ENCODE measurements around the genes LANCL3, DYNLT3 and H2AL3.

DNA sequence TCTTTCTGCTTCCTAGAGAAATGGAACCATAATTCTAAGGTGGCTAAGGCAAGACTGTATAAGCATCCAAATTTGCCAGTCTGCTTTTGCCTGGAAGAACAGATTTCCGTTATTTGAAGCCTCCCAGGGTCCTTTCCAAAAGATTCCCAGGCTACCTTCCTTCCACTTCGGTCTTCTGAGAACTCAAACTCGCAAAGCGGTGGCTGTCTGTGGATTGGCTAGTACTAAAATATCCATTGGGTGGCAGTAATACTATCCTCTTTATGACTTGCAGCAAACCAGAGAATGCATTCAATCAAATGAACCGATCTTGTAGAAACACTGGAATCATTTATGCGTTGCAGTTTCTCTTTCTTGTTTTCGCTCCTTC is 419 bp upstream of the IL1RAPL1 start:
- RRBS = no CpG with 5 or more reads among the region's 7 CpGs

DNA sequence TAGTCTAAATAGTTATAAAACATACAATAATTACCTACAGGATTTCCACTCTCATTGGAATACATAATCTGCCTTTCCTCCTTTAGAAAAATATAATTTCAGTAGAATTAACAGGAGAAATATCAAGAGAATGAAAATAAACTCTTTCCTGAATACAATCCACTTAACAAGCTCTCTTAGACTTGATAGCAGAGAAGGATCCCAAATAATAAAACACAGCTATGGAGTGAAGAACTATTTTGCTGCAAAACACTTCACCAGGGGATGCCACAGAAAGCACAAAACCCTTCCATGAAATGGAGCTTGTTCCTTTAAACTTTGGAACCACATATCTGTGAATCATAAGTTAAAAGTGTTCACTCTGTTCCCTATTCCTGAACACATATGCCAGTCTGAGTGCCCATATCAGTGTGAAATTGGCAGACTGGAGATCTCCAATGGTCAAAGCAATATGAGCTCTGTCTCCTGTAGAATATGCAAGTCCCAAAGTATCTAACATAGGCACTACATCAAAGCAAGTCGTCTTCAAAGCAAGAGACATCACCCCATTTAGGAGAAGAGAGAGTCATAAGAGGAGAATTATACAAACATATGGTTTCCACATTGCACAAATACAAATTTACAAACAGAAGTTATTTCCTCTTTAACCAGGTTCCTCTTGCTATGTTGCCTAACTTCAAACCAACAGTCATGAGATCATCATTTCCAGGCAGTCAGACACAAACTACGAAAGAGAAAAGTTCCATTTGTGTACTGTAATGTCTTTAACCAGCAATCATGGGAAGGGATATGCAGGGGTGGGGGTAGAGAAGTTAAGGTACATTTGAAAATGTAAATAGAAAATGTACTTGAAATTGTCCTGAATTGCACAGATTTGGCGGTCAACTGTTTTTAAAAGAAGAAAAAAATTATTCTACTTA is 9.9 kb upstream of the GK start:
- RRBS = no CpG with 5 or more reads among the region's 3 CpGs

- RRBS = no CpG with 5 or more reads among the region's 5 CpGs
Observed at GRCh38 chrX:30888434-30888728, 673 bp downstream of the TAB3 start.

- RRBS = no CpG with 5 or more reads among the region's 4 CpGs
Observed at GRCh38 chrX:31670077-31670690, 598.3 kb upstream of the FTHL17 start.

- RRBS = no CpG with 5 or more reads among the region's 8 CpGs
Observed at GRCh38 chrX:32362795-32363102, 848.6 kb downstream of the DMD start.

DNA sequence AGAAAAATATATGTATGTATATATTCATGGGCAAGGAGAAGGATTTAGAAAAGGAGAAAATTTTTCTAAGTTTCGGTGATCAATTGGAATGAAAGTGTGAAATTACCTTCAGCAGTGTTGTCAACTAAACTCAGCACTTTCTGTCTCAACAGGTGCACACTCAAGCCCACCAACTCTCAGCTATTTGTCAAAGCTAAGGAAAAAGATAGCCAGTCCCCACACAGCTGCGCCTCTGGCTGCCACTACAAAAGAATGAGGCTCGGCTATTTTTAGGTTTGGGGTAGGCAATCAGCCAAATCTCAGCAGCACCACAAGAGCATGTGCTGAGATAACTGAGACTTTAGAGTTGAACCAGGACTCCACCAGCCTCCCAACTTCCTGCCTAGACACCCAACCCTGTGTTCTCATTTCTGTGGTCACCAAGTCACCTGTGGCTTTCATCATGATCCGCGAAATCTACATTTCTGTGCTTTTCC is 28.1 kb downstream of the DMD start:
- RRBS = no CpG with 5 or more reads among the region's 5 CpGs

DNA sequence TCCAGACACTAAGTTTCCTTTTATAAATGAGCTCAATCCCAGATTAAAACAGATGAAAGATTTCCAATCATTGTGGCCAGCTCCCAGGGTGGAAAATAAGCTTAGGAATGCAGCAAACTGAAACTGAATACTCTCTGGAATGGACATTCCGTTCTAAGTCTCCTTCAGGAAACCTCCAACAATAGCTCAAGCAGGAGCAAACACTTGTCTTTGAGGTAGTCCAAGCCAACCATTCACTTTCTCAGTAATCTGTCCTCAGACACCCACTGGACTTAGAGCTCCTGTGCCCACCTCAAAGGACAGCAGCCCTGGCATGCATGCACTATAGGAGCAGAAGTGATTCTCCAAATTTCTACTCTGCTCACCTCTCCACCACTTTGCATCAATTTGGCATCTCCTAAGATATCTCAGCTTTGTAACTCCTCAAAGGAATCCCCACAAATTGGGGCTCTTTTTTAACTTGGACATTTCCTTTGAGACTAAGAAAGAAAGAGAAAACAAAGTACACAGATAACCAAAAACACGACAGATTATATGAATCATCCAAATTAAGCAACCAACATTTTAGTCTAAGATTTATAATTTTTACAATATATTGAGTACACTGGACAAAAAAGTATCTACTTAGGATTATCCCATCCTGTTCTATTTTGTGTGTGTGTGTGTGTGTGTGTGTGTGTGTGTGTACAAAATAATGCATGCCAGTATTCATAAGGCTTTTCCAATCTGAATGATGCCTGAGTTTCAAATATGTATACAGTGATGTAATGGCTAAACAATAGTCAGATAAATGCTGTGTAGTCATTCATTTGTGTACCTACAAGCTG is 16.1 kb downstream of the DMD start:
- RRBS = no CpG with 5 or more reads among the region's 2 CpGs

DNA sequence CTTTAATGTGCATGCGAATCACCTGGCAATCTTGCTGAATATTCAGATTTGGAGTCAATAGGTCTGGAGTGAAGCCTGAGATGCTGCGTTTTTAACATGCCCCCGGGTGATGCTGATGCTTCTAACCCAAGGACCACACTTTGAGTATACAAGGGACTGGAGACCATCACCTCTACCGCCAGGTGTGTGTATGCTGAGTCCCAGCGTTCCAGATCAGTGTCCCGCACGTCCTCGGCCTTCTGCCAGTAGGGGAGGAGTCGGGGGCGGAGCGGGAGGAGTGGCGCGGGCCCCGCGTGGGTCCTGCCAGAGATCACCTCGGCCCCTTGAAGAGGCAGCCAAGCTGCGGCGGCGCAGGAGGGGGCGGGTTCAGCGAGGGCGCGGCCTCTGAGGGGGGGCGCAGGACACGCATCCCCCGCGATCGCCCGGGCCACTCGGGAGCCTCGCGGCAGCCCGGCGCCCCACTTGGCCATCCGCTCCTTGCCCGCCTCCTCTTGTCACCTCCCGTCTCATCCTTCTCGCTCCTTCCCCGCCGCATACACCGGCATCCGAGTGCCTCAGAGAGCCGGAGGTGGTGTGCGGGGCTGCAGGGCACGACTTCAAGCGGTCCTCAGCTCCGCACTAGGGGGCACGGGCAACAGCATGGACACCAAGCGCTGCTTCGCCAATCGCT is at the start of gene LANCL3:
Gene LANCL3 (plus strand): TSS at position 430 of the 670 bp plus-strand sequence.
- RRBS = 8% methylated on average over 4 of the region's 51 CpGs

- RRBS = no CpG with 5 or more reads among the region's 6 CpGs
Observed at GRCh38 chrX:37783240-37783911, 3.5 kb downstream of the CYBB start.

GRCh38 chrX:37786581-37786913 is 6.7 kb downstream of the CYBB start:
- RRBS = no CpG with 5 or more reads among the region's 1 CpG

GRCh38 chrX:37811949-37812523 is 32.2 kb downstream of the CYBB start:
- RRBS = no CpG with 5 or more reads among the region's 3 CpGs

DNA sequence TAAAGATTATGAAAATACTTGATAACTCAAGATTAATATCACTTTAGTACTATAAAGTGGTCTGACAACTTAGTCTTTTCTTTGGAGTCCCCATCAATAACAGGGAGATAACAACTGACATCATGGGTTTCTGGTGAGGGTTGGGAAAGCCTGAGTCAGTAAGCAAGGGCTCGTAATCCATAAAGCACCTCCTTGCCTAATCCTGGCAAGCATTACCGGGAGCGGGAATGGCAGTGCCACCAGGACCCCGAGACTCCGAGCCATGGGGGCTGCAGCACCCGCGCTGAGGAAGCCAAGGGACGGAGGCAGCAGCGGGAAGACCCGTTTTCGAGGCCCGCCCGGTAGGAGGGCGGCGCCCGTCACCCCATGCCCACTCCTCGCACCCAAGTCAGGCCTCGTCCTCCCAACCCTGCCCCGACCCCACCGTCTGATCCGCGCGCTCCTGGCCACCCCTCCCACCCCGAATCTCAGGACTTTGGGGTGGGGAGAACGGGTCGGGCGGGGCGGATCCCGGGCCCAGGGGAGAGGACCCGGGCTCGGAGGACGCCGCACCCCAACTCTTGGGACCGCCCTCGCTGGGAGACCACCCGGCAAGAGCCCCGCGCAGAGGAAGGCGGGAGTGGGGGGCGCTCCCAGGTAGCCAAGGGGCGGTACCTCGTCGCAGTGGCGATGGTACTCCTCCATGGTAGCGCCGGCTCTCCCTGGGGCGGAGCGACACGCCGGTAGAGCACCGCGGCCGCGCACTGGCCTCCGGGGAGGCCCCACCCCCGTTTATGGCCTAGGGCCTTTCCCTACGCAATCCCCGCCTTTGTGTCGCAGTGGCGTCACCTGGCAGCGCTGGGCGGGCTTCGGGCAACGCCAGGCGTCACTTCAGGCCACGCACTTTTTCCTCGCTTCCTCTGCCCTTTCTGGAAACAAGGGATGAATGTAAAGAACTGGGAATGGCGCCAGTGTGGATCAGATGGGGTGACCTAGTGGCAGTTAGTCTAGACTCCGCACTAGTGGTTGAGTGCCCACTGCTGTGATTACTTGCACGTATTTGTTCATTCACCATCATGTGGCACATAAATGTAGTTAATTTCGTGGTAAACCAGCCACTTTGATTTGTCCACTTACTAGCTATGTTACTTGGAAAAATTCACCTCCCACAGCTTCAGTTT is at the start of gene DYNLT3:
Gene DYNLT3 (minus strand): TSS at position 745 of the 1,160 bp plus-strand sequence.
- RRBS = 4% methylated on average over 17 of the region's 71 CpGs

- RRBS = no CpG with 5 or more reads among the region's 2 CpGs
Observed at GRCh38 chrX:37993976-37994410, at the start of gene H2AL3. H2AL3 (plus strand) TSS chrX:37994272.

DNA sequence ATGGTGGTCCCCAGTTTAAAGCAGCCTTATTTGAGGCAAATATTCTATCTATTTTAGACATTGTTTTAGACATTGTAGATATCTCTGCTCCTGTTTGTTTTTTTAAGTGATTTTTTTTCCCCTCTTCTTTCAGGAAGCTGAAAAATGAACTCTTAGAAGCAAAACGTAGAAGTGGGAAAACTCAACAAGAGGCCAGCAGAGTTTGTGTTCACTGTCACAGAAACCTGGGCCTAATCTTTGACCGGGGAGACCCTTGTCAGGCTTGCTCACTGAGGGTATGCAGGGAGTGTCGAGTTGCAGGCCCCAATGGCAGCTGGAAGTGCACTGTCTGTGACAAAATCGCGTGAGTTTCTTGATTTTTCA is 47.7 kb downstream of the SYTL5 start:
- RRBS = no CpG with 5 or more reads among the region's 5 CpGs

- RRBS = no CpG with 5 or more reads among the region's 17 CpGs
Observed at GRCh38 chrX:39065044-39065719, 263.9 kb downstream of the MID1IP1 start.

DNA sequence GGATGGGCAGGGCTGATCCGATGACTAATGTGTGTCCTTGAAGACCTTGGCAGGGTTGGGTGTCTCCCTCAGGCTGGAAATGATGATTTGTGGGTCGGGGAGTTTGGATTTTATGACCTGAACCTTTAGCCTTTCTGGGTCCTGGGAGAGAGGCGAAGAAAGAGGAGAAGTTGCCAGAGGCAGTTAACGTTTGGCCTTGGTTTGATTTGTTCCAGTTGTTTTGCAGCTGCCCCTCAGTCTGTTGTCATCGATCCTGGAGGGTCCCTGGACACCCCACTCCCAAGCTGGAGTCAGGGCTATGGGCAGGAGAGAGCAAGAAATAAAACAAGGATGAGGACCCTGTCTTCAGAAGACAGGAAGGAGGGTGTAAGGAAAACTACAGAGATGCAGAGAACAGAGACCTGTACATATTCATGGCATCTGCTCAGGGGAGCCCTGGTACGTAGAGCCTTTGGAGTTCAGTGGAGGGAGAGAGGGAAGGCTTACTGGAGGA is 425.2 kb downstream of the MID1IP1 start:
- RRBS = no CpG with 5 or more reads among the region's 6 CpGs

- RRBS = no CpG with 5 or more reads among the region's 1 CpG
Observed at GRCh38 chrX:39572043-39572268, 525.8 kb downstream of the BCOR start.

DNA sequence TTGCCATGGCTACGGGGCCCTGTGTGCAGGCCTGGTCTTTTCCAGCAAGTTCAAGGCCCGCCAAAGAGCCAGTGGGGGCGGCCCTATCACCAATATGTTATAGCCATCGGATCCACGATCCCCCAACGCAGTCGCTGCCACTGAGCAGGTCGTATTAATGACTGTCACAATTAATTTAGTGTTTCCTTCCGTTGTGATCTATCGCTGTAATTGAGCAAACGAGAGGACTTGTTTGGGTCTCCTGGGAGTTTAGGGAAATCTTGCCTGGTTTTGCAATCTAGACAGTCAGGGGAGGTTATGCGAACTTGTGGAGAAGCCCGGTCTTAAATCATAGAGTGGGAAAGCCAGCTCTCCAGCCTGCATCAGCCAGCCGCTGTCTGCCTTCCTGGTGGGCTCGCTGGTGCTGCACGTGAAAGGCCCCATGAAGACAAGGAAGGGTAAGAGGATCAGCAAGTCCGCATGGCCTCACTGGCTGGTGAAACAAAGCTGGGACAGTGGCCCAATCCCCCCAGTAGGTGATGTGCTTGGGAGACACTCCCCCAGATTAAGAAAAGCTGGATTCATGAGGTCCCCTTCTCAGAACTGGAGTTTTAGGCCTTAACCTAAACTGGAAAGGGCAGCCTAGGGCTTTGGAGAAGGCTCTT is 452.2 kb downstream of the BCOR start:
- RRBS = no CpG with 5 or more reads among the region's 17 CpGs

GRCh38 chrX:40048842-40049782 is 48.6 kb downstream of the BCOR start:
- RRBS = no CpG with 5 or more reads among the region's 10 CpGs

Data from HL-60 (cell line).